H7 (cell line): ENCODE measurements around a stretch of chr1.

DNA sequence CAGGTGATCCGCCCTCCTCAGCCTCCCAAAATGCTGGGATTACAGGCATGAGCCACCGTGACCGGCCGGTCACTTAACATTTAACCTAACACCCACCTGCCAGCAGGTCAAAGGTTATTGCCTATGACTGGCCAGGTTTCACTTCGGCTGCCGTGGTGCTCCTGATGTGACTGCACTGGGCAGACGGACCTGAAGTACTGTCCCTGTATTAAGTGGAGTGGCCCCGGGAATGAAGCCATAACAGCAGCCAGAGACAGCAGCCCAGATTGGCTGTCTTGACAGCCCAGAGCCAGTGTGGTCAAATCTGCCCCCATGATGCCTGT is 24.4 kb upstream of the RD3 start:
- RAMPAGE, long total RNA: no peak

GRCh38 chr1:211524460-211525093 is 32.6 kb upstream of the RD3 start:
- RAMPAGE, long total RNA: no peak

GRCh38 chr1:211606458-211606805 is 27.5 kb upstream of the SLC30A1 start:
- RAMPAGE, long total RNA: no peak

DNA sequence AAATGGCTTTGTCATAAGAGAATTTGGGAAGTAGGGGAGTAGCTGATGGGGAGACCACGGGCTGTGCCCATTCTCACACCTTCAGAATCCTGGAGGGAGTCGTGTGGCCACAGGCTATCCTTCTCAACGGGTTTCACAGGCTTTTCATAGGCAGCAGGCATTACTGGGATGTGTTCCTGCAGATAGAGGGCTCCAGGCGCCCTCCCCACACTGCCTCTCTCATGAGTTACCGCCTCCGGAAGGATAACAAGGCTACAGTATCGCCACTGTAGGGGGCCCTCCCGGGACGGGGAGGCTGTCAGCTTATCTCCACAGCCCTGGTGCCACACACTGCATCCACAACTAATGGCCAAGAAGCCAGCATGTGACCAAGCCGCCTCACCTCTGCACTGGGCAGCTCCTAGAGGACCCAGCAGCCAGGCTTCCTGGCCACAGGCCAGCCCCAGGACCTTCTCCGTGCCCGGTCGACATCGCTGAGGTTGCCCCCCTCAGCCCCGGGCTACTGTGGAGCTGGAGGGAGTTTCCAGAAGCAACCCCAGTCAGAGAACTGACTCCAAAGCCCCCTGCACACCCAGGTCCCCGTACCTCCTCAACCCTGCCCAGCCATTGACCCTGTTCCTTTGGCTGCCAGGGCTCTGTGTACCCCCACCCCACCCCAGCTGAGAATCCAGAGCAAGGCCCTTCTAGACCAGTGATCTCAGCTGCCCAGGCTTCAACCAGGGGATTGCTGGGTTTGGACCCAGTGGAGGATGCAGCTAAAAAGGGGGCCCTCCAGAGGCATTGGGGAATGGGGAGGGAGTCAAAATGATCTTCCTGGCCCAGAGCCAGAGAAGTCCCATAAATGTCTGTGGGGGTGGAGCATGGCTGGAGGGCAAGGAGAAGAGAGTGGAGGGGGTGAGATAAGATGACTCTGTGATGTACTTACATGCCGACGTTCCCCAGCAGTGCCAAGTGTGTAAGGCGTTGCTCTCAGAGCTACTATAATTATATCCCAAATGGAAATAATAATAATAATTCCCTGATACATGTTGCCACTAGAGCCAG is 45.0 kb downstream of the NEK2 start:
- RAMPAGE, long total RNA: no peak

- RAMPAGE, long total RNA: no peak
Measured at GRCh38 chr1:211643126-211644288, 31.9 kb downstream of the NEK2 start.

DNA sequence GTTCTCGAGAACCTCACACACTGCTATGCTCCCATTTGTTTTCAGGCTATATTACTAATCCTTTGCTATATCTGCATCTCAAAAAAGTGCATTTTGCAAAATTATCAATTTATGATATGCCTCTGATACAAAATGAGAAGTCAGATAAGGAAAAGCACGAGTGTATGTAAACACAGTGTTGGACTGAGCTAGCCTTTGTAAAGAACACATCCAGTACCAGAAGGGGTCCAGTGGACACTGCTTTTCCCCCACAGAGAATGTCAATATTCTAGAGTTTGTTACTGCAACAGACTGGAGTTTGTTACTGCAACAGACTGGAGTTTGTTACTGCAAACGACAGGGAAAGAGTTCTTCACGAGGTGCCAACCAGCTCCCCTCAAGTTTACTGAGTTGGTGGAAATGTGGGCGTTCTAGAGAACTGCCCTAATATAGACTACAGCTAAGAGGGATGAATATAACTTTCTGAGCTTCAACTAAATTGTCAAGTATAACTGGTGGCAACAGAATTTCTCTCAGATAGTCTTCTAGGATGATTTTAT is 73.7 kb upstream of the NEK2 start:
- RAMPAGE, long total RNA: no peak

- RAMPAGE, long total RNA: no peak
Measured at GRCh38 chr1:212036159-212036634, 649 bp downstream of the DTL start.

- RAMPAGE, long total RNA: start-site peak on the minus strand at chr1:212052040-212052044, 8 reads
Measured at GRCh38 chr1:212051767-212052397, 16.3 kb downstream of the DTL start.

- RAMPAGE, long total RNA: no peak
Measured at GRCh38 chr1:212057842-212059183, 22.8 kb downstream of the DTL start.

DNA sequence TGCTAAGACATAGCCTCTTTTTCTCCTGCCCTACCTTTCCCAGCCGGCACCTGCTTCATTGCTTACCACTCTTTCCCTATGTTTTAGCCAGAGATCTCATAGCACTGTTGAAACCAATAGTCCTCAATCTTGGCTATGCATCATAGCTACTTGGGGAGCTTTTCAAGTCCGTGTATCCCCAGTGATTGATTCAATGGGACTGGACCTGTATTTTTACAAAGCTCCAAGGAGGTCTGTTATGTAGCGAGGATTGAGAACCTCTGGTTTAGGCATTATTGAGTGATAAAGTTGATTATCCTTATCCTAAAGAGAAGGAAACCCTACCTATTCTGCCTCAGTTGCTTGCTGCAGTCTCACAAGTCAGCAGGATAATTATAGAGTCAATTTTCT is 52.4 kb downstream of the DTL start:
- RAMPAGE, long total RNA: no peak

DNA sequence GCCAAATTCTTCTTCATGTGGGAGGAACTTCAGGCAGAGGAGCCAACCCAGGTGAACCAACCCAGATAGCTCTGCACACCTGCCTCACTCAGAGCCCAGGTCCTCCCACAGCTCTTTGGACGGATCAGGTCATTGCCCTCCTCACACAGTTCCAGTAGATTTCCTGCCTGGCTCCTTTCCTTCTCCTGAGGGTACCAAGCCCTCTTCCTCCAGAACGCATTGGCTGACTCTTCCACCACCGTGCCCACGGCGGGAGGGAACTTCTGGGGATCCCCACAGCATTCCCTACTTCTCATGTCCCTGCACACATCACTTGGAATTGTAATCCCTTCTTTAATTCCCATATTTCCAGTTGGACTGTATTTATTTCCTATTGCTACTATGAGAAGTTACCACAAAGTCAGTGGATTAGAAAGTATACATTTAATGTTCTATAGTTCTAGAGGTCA is 121.9 kb downstream of the DTL start:
- RAMPAGE, long total RNA: no peak

DNA sequence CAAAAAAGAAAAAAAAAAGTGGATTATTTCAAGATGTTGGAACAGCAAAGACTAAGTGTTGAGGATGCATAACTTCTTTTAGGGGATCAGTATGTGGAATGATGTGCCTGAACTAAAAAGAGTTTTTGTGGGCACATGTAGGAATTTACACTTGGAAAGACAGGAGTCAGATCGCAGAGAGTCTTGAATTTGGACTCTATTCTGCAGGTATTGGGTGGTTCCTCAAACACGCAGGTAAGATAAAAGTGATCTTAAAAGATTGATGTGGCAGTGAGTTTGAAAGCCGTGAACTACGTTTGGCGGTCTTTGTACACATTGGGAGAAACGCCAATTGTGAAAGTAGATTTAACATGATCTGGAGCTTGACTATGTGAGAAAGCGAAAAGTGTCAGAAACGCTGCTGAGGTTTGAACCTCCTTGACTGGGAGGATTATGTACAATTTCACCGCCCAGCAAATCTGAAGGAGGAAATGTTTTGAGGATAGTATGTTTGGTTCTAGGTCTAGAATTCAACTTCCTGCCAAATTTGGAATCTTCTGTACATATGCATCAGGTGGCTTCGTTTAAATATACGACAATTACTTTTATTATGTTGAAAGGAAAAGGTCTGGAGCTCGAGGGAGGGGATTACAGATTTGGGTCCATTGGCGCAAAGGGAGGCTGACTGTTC is 1.4 kb upstream of the PPP2R5A start:
- RAMPAGE, long total RNA: no peak

DNA sequence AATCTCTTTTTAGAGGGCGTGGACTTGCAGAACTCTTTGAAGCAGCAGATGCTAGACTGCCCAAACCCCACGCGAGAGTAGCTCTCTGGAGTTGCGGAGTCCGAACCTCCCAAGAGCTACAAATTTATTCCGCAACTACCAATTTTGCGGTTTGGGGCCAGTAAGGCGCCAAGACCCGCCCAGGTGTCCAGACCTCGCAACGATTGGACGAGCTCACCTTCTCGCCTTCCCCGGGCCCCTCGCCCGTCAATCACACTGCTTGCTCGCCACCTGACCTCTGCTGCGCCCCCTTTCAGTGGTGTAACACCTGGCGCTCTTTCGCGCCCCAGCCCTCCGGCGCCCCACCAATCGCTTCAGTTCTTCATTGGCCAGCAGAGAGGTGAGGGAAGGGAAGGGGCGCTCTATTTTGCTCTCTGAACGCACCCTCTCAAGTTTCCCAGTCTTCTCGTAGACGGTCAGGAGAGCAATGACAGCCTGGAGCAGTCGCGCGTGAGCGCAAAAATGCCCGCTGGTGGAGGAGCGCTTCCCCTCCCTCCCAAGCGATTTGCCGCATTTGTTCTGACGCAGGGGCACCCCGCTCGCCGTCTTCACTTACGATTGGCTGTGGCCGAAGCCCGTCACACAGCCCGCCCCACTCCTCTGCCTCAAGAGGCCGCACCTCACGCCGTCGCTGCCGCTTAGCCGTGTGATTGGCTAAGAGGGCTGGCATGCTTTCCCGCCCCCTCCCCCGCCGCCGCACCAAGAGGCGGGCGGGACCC is 475 bp upstream of the PPP2R5A start:
- RAMPAGE, long total RNA: no peak

DNA sequence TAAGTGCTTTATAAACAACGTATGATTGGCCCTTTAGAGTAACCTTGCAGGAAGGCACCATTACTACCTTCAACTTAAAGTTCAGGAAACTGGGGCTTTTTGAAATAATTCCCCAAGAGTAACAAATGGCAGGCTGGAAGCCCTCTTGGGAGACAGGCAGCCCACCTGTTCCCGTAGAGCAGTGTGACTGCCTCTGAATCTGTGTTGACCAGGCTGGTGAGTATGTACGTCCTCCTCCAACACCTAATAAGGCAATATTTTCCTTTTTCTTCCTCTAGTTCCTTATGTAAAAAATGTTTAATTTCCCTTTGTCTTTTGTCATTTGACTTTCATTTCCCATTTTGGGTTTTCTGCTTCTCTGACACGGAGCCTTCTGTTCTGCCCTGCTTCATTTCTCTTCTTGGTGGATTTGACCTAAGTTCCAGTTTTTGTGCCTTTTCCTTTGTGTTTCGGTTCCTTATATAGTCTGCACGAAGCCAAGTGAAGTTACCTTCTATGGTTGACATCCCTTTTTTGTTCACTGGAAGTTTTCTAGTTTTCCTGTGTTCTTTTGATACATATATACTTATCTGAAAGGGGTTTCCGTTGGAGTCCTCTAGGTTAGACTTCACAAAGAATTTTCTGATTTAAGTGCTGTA is 65.8 kb upstream of the ATF3 start:
- RAMPAGE, long total RNA: no peak

- RAMPAGE, long total RNA: no peak
Measured at GRCh38 chr1:212607126-212607911, 1.2 kb upstream of the ATF3 start.

GRCh38 chr1:212741610-212742242 is 42.1 kb upstream of the BATF3 start:
- RAMPAGE, long total RNA: no peak

GRCh38 chr1:212914646-212915182 is 35.6 kb upstream of the VASH2 start:
- RAMPAGE, long total RNA: no peak

DNA sequence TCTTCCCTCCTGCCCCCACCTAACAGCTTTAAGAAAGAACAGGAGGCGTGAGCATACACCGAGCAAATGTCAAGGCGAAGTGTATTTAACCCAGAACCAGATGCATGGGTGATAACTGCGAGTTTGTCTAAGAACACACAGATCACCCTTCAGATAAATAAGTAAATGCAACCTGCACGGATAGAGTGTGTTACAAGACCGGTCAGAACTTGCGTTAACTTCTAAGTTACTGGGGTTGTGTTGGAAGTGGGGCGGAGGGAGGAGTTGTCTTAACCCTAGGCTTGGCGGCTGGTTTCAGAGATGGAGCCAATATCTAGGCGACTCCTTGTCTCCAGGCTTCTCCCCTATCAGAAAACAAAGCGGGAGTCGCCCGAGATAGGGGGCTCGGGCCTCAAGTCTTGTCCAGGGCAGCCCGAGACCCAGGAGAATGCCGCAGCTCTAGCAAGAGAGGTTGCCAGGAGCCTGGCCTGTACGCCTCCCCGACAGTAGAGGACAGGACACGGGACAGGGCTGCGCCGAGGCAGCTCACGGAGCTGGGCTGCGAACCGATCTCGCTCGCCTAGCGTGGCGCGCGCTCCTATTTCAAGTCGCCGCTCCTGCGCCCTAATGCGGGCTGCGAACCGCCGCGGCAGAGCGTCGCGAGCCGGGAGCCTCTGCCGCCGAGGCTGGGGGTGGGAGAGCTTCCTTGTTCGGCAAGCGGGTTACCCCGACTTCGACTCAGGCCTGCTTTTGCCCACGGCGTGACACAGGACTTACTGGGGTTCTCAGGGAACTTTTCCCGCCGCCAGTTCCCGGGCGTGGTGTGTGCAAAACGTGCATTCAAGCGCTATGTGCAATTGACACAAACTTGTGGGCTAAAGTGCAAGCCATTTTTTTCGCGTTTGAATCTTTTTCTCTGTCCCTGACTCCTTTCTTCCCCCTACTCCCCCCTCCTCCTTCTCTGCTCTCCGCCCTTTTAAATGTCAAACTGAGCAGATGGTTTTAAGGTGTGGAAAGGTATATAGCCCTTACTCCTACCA is 2.6 kb upstream of the PROX1 start:
- RAMPAGE, long total RNA: no peak

GRCh38 chr1:214013810-214014001 is 25.9 kb downstream of the PROX1 start:
- RAMPAGE, long total RNA: no peak

- RAMPAGE, long total RNA: no peak
Measured at GRCh38 chr1:214331916-214332299, 50.9 kb downstream of the SMYD2 start.